Type B pancreatic cell (in vitro differentiated cells): ENCODE measurements around a stretch of chr9.

- PRO-cap: no peak
Measured at GRCh38 chr9:92295784-92296692, 2.5 kb upstream of the IARS1 start.

DNA sequence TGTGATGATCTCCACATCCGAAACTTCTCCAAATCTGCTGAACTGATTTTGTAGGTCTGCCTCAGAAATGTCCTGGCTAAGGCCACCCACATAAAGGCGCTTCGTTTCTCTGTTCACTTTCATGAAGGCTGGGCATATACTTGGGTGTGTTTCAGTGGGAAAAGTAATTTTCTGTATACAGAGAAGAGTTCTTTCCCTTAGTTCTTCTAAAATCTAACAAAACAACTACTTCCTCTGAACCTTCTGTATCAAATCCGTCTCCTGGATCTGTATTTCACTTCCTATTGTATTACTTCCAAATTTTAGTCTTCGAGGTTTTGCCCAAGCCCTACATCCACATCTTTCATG lies 1.1 kb downstream of the NOL8 start:
- PRO-cap: no peak

GRCh38 chr9:92349966-92350730 lies 24.4 kb downstream of the CENPP start:
- PRO-cap: no peak

- PRO-cap: no peak
Measured at GRCh38 chr9:92607780-92608340, 62.1 kb downstream of the IPPK start.

DNA sequence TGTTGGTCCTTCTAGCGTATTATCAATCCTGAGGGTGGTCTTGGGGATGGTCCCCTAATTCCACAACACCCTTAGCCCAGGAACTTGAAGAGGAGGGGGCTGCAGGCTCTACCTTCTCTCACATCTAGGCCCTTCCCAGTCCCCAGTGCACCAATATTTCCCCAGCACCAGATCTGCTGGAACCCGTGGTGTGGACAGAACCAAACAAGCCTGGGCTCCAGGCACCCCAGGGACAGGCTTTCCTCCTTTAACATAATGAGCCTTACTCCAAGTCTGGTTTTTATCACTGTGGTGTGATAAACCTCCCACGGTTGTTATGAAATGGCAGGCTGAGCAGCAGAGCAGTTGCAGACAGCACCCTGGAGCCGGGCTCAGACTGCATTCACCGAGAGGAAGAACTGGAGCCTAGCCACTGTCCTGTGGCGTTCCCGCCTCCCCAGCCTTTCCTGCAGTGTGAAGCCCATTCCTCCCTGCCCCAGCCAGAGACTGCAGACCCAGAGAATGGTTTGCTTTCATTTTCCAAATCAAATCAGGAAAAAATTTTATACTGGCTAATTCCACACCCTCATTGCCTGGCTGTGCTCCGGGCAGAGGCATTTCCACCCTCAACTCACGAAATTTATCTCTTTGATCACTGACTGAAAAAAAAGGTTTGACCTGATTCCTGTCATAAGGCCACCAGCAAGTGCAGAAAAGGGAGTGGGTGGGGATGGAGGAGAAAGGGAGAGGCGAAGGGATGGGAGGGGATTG lies 19.1 kb downstream of the IPPK start:
- PRO-cap: no peak

DNA sequence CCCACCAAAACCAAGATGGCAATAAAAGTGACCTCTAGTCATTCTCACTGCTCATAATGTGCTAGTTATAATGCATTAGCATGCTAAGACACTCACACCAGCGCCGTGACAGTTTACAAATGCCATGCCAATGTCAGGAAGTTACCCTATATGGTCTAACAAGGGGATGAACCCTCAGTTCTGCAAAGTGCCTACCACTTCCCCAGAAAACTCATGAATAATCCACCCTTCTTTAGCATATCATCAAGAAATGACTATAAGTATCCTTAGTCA lies 4.6 kb upstream of the BICD2 start:
- PRO-cap: no peak

- PRO-cap: no peak
Measured at GRCh38 chr9:92770028-92770415, 5.4 kb upstream of the BICD2 start.

- PRO-cap: no peak
Measured at GRCh38 chr9:92837072-92837573, 40.7 kb downstream of the ZNF484 start.

GRCh38 chr9:92963683-92964802 lies 16.7 kb downstream of the FGD3 start:
- PRO-cap: no peak

GRCh38 chr9:92964803-92965080 lies 17.4 kb downstream of the FGD3 start:
- PRO-cap: no peak

- PRO-cap: no peak
Measured at GRCh38 chr9:93029651-93030185, 28.8 kb upstream of the SUSD3 start.

DNA sequence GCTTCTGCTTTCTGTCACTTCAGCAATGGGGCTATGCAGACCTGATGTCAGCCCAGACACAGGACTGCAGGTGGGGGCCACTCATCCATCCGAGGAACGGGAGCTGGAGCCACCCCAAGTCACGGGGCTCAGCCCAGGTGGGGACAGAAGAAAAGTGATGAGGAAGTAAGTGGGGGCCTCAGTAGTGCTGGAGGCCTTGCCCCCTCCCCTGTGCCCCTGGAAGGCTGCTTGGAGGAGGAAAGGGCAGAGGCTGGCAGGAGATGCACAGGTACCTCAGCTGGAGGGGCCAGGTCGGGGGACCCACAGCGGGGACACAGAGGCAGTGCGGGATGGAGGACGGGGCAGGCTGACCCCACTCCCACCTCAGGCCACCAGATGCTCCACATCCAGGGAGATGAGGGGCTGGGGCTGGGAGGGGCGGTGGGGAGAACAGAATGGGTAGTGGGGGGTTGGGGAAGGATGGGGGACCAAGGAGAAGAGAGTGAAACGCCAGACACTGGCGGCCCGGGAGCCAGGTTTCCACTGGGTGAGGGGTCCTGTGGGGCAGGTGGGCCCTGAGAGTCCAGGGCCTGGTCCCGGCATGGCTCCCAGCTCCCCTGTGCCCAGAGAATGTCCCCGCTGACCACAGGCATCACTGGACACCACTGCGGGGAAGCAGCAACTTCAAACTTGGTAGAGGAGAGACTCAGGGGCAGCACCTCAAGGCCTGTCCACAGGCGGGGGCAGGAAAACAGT lies 13.4 kb downstream of the NINJ1 start:
- PRO-cap: no peak

DNA sequence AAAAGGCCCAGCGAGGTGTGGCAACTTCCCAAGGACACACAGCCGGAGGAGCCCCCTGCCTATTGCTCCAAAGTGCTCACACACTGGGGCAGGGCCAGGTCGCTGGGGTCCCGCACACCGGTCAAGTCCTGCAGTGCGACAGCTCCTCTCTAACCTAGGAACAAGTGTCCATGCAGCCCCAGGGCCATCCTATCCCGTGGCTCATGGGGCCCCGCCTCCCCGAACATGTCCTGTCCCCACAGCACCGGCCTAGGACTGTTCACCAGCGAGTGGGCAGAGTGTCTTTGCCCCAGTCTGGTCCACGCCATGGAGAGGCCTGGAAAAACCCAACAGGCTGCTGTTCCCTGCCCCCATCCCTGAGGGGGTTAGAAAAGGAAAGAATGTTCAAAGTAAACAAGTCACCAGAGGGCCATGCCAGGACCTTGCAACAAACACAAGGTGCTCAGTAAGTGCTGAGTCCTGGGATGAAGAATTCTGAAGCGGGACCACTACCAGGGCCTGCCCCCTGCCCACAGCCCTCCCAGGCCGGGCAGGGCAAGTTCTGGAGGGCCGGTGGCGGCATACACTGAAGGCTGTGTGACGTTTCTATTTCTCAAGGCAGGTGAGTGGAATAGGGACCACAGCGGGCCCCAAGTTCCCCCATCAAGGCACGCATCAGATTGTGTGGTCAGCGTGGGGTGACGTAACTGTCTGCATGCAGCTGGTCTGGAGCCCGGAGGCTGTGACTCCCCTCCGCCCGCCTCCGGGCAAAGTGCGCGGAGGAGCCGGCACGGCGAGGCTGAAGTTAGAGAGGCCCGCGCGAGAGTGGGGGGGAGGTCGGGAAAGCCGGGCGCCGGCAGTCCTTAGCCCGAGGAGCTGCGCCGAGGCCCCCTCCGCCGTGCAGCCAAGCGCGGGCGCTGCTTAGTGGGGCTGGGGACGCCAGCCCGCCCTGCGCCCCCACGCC lies 787 bp downstream of the NINJ1 start:
- PRO-cap: bidirectional peak, plus-strand start at position 404 of the sequence, minus-strand start at position 259 of the sequence; bidirectional peak, plus-strand start at position 749 of the sequence, minus-strand start at position 755 of the sequence

- PRO-cap: no peak
Measured at GRCh38 chr9:93156057-93156746, 22.2 kb upstream of the NINJ1 start.

DNA sequence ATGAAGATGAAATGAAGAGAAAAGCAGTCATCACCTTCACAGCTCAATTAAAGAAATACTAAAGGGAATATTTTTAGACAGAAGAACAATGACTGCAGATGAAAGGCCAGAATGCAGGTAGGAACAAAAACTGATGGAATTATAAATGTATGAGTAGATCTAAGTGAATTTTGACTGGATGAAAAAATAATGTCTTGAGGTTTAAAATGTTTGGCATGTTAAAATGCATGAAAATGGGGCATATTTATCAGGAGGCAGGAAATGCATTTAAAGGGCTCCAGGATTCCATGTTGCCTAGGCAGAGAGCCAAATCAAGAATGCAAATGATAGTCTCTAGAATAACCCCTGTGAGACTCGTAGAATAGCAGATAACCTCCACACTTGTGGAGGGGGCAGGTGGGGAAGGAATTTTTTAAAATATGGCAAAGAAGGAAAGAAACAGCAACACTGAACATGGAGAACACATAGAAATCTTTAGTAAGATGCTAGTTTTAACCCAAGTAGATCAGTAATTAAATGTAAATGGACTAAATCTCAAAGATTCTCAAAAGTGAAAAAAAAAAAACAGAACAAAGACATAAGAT lies 98.1 kb downstream of the WNK2 start:
- PRO-cap: no peak

GRCh38 chr9:93299410-93299884 lies 115.5 kb downstream of the WNK2 start:
- PRO-cap: no peak

DNA sequence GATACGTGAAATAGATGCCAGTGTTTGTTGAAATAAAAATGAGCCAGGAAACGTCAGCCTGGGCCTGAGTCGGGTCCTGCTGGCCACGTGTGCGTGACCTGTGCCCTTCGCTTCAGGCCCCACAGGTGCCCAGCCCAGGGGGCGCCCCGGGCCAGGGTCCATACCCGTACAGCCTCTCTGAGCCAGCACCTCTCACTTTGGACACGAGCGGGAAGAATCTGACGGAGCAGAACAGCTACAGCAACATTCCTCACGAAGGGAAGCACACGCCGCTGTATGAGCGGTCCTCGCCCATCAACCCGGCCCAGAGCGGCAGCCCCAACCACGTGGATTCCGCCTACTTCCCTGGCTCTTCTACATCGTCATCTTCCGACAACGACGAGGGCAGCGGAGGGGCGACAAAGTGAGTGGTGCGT lies 60.5 kb upstream of the PHF2 start:
- PRO-cap: no peak

DNA sequence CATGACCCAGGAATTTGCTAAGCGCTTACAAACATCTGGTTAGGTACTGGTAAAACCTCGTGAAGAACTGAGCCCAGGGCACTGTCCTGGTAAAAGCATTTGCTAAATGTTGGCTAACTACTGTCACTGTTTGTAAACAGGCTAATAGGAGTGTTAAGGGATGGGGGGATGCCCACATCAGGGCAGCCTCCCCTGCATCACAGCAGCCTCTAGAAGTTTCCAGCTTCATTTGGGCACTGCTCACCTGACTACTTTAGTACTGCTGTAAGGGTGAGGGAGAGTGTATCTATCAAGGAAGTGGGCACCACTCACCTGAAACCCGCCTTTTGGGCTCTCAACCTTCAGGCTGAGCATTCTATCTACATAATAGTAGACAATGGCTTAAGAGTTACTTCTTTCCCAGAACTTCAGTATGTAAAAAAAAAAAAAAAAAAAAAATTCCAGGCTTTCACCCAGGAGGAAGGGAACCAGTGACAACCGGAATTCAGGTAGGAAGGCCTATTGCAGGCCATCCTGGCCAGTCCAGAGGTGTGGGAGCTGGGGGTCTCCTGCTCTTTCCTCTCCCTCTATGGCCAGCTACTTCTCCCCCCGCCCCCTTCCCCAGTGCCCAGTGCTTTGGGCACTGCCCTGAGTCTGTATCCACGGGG lies 1.7 kb upstream of the PHF2 start:
- PRO-cap: no peak

GRCh38 chr9:93603671-93604464 lies 27.5 kb downstream of the PHF2 start:
- PRO-cap: no peak

DNA sequence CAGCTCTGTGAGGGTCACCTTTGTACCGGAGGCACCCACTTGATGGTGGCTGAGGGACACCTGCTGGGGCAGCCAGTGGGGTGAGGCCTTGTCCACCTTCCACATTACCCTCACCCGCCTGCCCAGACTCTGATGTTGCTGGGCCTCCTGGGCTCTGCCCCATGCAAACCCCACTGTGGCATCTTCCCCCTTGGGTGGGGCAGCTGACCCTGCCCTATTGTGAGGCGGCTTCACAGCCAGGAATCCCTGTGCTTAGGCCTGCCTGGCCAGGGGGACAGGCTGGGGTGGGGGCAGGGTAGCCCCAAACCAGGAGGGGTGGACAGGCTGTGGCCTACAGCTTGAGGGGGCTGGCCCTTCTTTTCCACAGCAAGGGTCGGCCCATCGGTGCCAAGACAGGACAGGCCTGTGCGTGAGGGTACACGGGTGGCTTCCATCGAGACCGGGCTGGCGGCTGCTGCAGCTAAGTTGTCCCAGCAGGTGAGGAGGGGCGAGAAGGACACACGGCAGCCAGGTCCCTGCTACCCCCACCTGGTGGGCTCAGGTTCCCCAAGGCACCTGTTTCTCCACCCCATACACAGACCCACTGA lies 99.0 kb downstream of the PHF2 start:
- PRO-cap: no peak